T47D (cell line): ENCODE results near the genes METTL7B, MMP19, CDK2 and ESYT1.

- RRBS, result no CpG with 5 or more reads among the region's 11 CpGs
Measured at GRCh38 chr12:54392904-54394185, 8.8 kb upstream of the ZNF385A start.

DNA sequence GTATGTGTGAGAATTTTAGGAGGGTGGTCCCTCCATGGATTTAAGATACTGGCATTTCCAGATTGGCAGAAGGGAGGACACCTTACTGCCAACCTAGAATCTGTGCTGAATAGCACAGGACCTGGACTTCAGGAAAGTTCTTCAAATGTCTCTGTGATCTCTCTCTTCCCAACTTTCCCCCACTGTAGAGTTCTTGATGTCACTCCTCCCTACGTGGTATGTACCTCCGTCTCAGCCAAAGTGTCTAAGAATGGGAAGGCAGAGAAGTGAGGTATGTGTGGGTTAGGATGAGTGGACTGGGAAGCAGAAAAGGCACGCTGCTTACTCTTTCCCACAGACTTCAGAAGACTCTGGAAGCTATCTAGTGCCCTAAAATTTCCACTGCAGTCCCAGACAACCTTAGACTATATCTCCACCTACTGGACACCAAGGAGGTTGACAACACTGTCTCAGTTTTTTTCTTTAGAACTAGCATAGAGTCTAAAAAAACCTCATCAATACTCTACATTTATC, 20.4 kb upstream of the ITGA5 start:
- RRBS, result no CpG with 5 or more reads among the region's 3 CpGs

GRCh38 chr12:54982973-54983231, 1.7 kb downstream of the TESPA1 start:
- RRBS, result no CpG with 5 or more reads among the region's 4 CpGs

GRCh38 chr12:55680850-55682010, at the start of gene METTL7B:
Gene METTL7B, plus strand, starts transcription at chr12:55681736.
- RRBS, result no CpG with 5 or more reads among the region's 16 CpGs

DNA sequence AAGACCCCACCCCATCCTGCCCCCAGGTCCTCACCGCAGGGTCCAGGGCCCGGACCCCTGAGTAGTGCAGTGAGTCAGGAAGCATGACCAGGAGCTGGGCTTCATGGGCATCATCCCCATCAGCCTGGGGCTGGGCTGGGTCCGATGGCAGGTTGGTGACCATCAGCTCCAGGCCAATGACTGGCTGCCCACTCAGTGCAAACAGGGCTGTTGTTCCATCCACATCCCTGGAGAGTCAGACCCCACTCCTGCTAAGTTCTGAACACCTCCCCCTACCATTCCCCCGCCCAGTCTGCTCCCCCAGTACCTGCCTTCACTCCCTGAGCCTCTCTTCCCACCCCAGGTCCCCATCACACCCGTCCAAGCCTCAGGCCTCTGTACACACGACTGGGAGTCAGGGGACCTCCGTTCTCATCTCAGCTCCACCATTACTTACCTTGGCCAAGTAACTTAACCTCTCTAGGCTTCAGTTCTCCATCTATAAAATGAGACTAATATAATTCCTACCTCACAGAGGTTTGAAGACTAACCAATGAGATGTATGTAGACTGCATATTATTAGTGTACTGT, 12.9 kb downstream of the ITGA7 start:
- RRBS, result no CpG with 5 or more reads among the region's 7 CpGs

GRCh38 chr12:55816660-55817524, 632 bp downstream of the SARNP start:
- RRBS, result no CpG with 5 or more reads among the region's 20 CpGs

DNA sequence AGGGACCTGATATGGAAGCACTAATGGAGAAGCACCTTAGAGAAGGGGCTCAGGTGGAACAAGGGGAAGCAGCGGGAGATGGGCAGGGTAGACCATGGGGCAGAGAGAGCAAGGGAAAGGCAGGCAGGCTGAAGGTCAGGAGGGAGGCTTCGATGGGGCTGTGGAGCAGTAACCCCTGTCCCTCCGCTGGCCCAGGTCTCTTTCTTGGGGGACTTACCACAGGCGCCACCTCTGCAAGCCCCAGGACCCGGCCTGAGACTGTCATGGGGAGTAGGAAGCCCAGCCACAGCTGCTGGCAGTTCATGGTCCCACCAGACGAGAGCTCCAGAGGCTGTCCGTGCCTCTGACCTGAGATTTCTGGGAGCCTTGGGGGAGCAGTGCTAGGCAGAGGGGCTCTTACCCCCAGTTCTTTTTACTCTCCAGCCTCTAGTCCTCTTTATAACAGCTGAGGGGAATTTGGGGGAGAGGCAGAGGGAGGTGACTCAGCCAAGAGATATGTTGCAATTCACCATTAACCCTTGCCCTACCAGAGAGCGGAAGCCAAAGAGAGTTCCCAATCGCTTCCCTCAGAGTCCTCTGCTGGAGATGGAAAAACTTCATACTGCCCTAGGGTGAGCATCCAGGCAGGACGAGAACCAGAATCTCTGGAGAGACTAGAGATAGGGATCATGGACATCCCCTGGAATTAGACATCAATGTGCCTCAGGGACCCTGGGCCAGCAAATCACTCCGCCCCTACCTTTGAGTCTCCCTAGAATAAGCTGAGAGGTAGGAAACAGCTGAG, at the start of gene MMP19:
Gene MMP19 (minus strand): TSS at position 410 of the 784 bp plus-strand sequence.
- RRBS, result no CpG with 5 or more reads among the region's 11 CpGs

- RRBS, result no CpG with 5 or more reads among the region's 4 CpGs
Measured at GRCh38 chr12:55944089-55944595, 13.2 kb downstream of the DGKA start.

DNA sequence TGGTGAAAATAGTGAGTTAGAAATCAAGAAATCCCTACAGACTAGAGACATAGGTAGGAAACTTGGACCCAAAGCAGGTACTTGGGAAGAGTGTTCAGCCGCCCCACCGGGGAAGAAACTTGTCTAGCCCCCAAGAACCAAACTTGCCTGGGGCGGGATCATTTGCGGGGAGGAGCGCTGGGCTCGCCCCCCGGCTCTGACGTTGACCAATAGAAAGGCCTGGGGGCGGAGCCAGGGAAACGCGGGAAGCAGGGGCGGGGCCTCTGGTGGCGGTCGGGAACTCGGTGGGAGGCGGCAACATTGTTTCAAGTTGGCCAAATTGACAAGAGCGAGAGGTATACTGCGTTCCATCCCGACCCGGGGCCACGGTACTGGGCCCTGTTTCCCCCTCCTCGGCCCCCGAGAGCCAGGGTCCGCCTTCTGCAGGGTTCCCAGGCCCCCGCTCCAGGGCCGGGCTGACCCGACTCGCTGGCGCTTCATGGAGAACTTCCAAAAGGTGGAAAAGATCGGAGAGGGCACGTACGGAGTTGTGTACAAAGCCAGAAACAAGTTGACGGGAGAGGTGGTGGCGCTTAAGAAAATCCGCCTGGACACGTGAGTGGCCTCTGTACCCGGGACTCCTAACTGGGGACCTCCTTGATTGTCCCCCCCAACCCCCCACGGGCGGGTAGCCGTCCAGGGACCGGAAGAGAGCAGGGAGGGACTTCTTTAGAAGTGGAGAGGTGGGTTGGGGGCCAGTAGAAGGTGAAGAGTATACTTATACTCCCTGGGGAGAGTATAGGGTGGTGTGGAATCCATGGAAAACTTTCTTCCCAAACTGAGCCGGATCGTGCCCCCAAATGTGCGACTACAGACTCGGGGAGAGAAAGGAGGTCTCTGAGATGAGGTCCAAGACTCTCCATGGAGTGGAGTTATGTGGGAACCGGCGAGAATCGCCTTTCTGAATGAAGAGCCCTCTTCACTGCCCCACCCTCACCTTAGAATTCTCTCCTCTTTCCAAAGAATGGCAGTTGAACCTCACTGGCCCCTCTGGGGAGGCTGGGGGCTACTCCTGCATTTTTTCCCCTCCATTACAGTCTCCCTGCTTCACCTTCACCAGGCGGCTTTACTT, at the start of gene CDK2:
Gene CDK2 (plus strand): TSS at position 300 of the 1,111 bp plus-strand sequence.
- RRBS, result 2% methylated on average over 19 of the region's 49 CpGs

DNA sequence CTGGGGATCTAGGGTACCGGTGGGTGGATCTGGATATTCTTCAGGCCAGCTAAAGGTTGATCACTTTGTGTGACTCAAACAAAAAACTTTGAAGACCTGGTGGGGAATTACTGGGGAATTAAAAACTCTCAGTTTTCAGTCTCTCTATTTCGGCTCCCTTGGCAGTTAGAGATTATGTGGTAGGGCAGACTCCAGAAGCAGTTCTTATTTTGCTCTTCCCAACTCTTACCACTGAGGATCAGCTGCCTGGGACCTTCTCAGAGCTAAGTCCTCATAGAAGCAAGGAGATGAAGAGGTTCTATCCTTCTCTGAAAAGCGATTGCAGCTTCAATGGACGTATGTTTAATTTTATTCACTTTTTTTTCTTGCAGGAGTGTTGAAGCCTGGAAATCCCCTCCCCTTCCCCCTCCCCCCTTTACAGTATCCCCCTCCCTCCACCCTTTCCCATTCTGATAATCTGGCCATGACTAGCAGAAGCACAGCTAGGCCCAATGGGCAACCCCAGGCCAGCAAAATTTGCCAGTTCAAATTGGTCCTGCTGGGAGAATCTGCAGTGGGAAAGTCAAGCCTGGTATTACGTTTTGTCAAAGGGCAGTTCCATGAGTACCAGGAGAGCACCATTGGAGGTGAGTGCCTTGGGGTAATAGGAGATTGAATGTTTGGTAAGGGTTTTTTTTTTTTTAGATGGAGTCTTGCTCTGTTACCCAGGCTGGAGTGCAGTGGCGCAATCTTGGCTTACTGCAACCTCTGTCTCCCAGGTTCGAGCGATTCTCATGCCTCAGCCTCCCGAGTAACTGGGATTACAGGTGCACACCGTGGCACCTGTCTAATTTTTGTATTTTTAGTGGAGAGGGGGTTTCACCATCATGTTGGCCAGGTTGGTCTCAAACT, 10.3 kb upstream of the SUOX start:
- RRBS, result no CpG with 5 or more reads among the region's 10 CpGs

GRCh38 chr12:55990457-55991292, 6.4 kb upstream of the SUOX start:
- RRBS, result no CpG with 5 or more reads among the region's 7 CpGs

DNA sequence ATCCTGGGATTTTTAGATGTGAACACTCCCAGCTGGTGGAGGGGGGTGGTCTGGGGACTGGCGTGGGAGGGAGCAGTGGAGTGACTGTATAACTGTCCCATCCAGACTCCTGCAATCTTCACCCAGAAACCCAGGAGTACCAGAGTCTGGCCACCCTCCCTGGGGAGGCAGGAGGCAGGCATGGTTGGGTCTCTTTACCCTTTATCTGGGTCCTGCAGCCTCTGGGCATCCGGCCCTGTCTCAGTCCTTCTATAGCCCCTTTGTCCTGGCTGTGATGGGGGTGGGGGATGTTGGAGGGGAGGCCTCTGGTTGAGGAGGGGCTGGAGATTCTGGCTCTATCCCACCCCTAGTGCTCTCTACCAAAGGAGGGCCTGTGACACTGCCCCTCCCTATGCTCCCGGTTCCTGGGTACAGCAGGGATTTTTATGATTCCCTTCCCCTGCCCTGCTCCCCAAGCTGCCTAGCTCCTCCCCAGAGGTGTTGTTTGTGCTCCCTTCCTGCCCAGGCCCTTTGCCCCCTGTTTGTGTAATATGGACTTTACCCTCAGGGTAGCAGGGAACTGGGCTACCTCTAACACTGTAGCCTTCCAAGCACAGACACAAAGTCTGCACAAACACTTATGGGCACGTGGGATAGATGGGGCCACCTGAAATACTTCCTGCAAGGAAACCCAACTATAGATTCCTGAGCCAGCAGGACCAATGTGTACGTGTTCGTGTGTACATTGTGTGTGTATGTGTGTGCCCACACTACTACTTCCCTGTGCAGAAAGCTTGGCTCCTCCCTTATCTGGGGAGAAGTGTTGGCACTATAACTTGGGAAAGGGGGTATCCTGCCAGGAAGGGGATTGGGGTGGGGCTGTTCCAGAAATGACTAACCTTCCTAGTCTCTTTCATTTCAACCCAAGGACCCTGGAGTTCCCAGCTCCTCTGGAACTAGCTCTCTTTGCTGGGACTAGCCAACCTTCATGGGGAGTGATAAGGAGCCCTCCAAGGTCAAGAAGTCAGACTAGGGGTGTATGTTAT, 1.8 kb downstream of the ERBB3 start:
- RRBS, result no CpG with 5 or more reads among the region's 6 CpGs

GRCh38 chr12:56097093-56097397, 7.3 kb upstream of the PA2G4 start:
- RRBS, result no CpG with 5 or more reads among the region's 3 CpGs

DNA sequence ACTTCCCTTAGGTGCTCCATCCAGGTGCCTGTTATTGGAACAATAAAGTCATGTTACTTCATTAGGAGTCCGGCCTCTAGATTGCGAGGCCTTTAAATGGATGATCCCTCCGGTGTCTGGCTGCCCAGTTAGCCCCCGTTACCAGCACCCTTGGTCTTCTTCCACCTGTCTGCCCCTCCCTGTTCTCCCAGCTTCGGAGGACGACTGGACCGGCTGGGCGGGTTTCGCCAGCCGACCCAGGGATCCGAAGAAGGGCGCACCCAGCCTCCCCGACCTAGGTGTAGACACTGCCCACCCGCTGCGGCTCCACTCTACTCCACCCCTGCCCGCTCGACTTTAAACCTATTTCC, 493 bp upstream of the PA2G4 start:
- RRBS, result 3% methylated on average over 6 of the region's 17 CpGs

- RRBS, result no CpG with 5 or more reads among the region's 2 CpGs
Measured at GRCh38 chr12:56122473-56123068, 4.5 kb downstream of the ZC3H10 start.

DNA sequence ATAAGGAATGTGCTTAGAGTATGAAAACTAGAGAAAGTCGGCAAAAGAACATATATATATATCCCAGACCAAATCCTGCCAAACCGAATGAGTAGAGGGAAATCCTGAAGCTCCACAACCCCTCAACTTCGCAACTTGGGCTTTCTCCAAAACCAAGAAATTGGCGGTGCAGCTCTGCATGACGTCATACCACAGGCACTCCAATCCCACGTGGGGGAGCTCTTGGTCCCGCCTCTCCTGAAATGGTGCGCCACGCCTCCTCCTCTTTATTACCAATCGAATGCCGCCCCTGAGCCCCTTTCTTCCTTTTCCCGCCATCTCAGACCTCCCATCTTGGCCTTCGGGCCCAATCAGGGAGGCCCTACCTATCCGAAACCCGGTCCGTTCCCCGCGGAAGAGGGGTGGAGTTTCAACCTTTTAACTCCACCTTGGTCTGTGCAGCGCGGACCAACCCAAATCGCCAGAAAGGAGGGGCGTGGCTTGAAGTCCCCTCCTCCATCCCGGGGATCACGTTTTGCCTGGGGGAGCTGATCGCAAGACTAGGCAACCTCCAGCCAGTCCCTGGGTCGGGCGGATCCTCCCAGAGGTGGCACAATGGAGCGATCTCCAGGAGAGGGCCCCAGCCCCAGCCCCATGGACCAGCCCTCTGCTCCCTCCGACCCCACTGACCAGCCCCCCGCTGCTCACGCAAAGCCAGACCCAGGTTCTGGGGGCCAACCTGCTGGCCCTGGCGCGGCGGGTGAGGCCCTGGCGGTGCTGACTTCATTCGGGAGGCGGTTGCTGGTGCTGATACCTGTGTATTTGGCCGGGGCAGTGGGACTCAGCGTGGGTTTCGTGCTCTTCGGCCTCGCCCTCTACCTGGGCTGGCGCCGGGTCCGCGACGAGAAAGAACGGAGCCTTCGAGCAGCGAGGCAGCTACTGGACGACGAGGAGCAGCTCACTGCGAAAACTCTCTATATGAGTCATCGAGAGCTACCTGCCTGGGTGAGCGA, at the start of gene ESYT1:
Gene ESYT1 (plus strand): TSS at position 542 of the 992 bp plus-strand sequence.
- RRBS, result under 1% methylated on average over 9 of the region's 55 CpGs

DNA sequence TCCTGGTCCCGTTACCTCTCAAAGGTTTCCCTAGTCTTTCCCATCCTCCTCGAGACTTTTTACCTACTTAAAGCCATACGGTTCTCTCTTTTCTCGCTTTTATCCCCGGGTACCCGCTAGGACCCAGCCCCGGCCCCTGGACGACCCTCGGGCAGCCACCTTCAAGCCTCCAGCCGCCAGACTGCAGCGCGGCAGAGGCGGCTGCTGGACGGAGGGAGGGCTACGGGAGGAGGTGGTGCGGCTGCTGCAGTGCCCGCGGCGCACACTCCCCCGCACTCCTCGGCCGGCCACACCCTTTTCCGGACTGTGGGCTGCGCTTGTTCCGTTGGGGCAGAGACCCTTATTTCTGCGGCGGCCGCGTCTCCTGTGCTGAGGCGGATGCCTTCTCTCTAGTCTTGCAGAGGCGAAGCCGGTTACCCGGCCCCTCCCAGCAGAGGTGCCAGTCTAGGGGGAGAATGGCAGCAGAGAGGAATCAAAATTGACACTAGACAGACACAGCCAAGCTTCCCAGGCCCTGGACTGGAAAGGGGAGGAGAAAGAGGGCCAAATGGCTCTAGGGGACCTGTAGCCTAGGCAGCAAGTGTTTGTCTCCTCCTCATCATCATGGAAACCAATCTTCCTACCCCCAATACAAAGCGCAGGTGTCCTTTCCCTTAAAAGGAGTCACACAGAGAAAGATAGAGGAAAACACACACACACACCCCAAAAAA, 1.2 kb downstream of the ESYT1 start:
- RRBS, result 5% methylated on average over 5 of the region's 34 CpGs

GRCh38 chr12:56158535-56159434, 626 bp downstream of the MYL6 start:
- RRBS, result no CpG with 5 or more reads among the region's 13 CpGs

DNA sequence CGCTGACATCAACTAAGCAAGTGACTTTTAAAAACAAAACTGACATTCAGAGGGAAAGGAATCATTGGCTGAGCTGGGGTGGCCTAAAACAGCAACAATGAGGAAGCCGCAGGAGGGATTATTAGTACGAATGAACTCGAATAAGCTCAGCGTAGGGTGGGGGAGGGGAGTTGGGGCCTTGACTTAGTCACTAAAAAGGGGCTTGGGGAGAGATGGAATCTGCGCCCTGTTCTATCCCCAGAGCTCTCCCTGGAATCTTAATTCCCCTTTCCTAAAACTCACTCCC, 4.8 kb downstream of the MYL6 start:
- RRBS, result no CpG with 5 or more reads among the region's 6 CpGs